Spinal cord (tissue), 3 donors: ENCODE results near the genes PDE6D, COPS7B, ALPG and EFHD1.

GRCh38 chr2:231464683-231465712 is 714 bp upstream of the NCL start:
- PRO-cap, result bidirectional peak, plus-strand start at chr2:231464763, minus-strand start at chr2:231464484
- RAMPAGE, long total RNA, result no peak

- PRO-cap, result no peak
- RAMPAGE, long total RNA, result no peak
These were observed 15.6 kb downstream of the NMUR1 start for GRCh38 chr2:231514448-231515224.

GRCh38 chr2:231526704-231527388 is 3.4 kb downstream of the NMUR1 start:
- PRO-cap, result no peak
- RAMPAGE, long total RNA, result no peak

GRCh38 chr2:231615100-231615349 is 22.4 kb downstream of the TEX44 start:
- PRO-cap, result no peak
- RAMPAGE, long total RNA, result no peak

DNA sequence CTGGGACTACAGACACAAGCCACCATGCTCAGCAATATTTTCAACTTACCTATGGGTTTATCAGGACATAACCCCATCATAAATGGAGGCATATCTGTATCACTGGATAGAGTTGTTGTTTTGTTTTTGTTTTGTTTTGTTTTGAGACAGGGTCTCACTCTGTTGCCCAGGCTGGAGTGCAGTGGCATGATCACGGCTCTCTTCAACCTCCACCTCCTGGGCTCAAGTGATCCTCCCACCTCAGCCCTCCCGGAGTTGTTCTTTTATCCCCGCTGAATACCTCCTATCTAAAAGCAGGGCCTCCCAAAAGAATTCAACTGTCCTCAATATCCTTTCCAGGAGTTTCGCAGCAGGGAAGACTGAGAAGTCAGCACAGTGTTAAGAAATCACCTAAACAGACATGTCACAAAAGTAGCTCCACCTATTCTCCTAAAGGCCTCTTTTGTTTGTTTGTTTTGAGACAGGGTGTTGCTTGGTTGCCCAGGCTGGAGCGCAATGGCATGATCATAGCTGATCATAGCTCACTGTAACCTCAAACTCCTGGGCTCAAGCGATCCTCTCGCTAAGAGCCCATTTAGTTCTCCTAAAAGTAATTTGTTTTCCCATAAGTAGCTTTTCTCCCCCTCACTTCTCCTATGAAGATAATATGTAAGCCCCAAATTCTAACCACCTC is 53.7 kb downstream of the TEX44 start:
- PRO-cap, result no peak
- RAMPAGE, long total RNA, result no peak

- PRO-cap, result unidirectional peak, minus-strand start at chr2:231781279
- RAMPAGE, long total RNA, result start-site peak on the minus strand at chr2:231781255-231781275, 223 and 209 reads in 2 replicates
These were observed at the start of gene PDE6D for GRCh38 chr2:231780552-231781363. PDE6D (minus strand) TSS chr2:231781282.

GRCh38 chr2:231785936-231787234 is at the start of gene COPS7B:
COPS7B (plus strand) TSS chr2:231786445.
- PRO-cap, result no peak
- RAMPAGE, long total RNA, result no peak

- PRO-cap, result no peak
- RAMPAGE, long total RNA, result no peak
These were observed 54.1 kb downstream of the DIS3L2 start for GRCh38 chr2:232015355-232016180.

DNA sequence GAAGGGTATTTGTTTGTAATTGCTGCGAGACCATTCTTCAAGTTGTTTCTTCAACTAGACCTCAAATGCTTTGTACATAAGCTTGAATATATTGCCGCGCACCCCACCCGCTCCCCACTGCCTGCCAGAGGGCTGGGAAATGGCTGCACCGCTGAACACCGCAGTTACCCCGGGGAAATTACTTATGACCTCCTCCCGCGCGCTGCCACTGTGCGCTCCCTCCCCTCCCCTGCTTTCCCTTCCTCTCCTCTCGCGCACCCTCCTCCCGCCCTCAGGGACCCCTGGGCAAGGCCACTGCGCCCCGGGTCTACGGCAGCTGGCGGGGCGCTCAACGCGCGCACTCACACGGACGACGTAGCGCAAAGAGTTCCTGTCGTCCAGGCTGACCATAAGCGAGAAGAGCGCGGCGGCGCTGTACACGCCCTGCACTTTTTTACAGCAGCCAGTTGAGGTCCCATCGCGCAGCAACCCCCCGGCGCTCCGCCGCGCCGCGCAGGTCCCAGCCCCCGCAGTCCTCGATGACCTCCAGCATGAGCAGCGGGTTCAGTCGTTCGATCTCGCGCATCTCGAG is 7.9 kb downstream of the ALPP start:
- PRO-cap, result no peak
- RAMPAGE, long total RNA, result no peak

DNA sequence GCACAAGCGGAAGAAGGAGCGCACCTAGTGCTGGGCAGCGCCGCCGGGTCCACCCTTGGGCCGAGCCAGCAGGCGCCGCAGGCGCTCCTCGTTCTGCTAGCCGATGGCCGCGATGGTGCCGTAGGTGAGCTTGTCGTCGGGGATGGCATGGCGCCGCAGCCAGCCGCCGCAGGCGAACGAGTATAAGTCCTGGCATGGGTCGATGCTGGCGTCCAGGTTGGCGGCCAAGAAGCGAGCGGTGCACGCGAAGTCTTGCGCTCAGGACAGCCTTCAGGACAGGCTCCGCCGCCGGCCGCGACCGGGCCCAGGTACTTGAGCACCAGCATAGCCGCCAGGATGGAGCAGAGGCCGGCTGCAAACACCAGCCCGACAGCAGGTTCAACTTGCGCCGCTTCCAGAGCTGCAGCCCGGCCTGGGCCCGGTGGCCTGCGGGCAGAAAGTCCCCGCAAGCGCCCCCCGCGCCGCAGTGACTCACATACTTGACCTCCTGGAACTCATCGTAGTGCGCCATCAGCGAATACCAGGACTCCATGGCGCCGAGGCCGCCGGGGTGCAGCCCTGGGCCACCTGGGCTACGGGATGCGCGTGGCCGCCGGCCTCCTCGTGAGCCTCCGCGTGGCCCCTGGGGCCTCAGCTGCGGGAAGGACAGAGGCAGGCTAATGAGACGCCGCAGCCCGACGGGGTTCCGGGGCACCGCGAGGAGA is 8.5 kb downstream of the ALPP start:
- PRO-cap, result no peak
- RAMPAGE, long total RNA, result no peak

DNA sequence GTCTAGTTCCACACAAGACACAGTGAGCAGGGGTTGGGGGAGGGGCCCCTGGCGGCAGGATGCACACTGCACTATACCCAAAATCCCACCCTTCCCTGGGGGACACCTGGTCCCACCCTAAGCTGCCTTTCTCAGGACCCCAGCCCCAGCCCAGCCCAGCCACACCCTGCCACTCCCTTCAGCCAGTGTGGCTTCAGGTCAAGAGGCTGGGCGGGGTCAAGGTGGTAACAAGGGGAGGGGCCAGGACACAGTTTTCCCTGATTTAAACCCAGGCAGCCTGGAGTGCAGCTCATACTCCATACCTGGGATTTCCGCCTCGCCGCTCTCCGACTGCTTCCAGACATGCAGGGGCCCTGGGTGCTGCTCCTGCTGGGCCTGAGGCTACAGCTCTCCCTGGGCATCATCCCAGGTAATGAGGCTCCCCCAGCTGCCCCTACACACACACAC is at the start of gene ALPG:
Gene ALPG, plus strand, starts transcription at position 292 of the 447 bp plus-strand sequence.
- PRO-cap, result no peak
- RAMPAGE, long total RNA, result no peak

- PRO-cap, result no peak
- RAMPAGE, long total RNA, result no peak
These were observed 4.7 kb downstream of the ECEL1 start for GRCh38 chr2:232482916-232483424.

DNA sequence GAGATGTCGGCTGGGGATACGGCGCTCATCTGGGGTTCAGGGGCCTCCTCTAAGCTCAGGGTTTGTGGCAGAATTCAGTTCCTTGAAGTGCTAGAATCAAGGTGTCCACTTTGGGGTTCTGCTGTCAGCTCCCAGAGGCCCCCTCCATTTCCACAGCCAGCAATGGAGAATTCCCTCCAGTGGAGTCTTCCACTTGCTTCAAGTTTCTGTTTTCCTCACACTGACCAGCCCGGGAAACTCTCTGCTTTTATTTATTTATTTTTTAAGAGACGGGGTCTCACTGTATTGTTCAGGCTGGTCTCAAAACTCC is 7.4 kb upstream of the ECEL1 start:
- PRO-cap, result no peak
- RAMPAGE, long total RNA, result no peak

GRCh38 chr2:232502060-232502511 is 14.5 kb upstream of the ECEL1 start:
- PRO-cap, result no peak
- RAMPAGE, long total RNA, result no peak

GRCh38 chr2:232605798-232606393 is 27.5 kb upstream of the EFHD1 start:
- PRO-cap, result no peak
- RAMPAGE, long total RNA, result no peak

DNA sequence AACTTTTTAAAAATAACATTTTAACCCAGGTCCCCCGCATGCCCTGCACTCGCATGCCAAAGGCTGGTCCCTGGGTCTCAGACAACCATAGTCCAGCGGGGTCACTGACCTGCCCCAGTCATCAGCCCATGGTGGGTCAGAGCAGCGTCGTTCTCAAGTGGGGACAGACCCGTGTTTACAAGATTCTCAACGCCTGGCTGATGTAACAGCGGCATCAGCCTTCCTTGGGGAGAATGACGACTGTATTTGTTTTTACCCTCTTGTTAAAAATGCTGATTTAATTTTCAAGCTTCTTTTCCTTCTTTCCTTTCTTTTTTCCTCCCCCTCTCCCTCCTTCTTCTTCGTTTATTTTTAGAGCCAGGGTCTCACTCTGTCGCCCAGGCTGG is 1.1 kb upstream of the EFHD1 start:
- PRO-cap, result no peak
- RAMPAGE, long total RNA, result no peak

- PRO-cap, result no peak
- RAMPAGE, long total RNA, result no peak
These were observed at the start of gene EFHD1 for GRCh38 chr2:232633388-232634398. EFHD1 (plus strand) TSS chr2:232633604.

DNA sequence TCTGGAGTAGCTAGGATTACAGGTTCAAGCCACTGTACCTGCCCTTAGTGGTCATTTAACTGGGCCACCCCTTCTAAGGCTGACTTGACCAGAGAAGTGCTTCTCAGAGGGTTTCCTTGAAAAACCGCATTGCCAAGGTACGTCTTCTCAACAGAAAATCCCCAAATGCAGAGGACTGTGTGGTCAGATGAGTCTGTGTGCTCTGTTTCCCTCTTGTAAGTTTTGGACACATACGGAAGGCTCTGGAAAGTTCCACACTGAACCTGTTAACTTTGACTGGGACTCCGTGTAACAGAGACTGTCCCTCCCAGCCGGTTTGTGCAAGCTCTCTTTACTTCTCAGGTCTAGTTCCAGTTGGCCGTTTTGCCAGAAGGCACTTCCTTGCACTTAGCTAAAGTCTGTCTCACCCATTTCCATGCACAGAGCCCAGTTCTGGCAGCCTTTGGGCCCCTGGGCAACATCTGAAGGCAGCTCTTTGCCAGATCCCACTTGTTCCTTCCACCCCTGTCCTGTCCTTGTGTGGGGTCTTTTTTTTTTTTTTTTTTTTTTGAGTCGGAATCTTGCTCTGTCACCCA is 22.0 kb downstream of the EFHD1 start:
- PRO-cap, result no peak
- RAMPAGE, long total RNA, result no peak

DNA sequence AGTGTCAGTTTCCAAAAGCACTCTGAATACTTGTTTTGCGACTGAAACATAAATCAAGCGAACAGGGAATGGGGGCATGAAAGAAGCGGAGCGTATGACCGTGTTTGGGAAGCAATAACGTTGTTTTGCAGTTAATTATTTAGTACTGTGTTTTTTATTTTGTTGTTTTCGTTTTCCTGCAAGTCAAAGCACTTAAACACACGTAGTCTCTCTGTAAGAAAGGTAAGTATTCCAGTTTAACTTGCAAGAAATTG is 882 bp downstream of the GIGYF2 start:
- PRO-cap, result no peak
- RAMPAGE, long total RNA, result no peak

DNA sequence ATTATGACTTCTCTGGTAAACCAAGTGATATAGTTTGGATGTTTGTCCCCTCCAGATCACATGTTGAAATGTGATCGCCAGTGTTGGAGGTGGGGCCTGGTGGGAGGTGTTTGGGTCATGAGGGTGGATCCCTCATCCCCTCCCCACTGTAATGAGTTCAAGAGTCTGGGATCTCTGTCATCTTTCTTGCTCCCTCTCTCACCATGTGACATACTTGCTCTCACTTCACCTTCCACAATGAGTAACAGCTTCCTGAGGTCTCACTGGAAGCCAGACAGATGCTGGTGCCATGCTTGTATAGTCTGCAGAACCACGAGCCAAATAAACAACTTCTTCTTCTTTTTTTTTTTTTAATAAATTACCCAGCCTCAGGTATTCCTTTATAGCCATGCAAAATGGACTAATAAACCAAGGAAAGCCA is 8.4 kb upstream of the KCNJ13 start:
- PRO-cap, result no peak
- RAMPAGE, long total RNA, result no peak